ENCODE measurements around the gene KCNF1.

GRCh38 chr2:10911333-10912079, at the start of gene KCNF1:
TSS of gene KCNF1 (plus strand) at chr2:10911934.
- RRBS, result 88% methylated on average over 4 of the region's 54 CpGs

DNA sequence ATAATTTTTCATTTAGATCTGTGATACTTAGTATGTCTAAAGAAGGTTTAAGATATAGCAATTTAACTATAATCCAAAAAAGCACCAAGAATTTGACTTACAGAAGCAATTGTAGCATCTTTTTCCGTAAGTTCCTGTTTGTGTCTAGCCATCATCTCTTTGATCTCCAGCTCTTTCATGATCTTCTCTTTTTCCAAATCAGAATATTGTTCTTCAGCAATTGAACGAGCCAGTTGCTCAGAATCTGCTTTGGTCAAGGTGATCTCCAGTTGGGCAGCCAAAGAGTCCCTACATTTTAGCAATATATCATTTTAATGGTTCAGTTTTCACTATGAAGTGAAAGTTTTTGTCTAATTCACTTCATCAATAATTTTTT, 45.6 kb downstream of the SLC66A3 start:
- RRBS, result no CpG with 5 or more reads among the region's 2 CpGs

- RRBS, result no CpG with 5 or more reads among the region's 2 CpGs
Observed at GRCh38 chr2:11204111-11204465, 48.8 kb downstream of the SLC66A3 start.

- RRBS, result no CpG with 5 or more reads among the region's 1 CpG
Observed at GRCh38 chr2:11216086-11216287, 60.7 kb downstream of the SLC66A3 start.

- RRBS, result no CpG with 5 or more reads among the region's 5 CpGs
Observed at GRCh38 chr2:11313109-11313928, 31.1 kb downstream of the ROCK2 start.

DNA sequence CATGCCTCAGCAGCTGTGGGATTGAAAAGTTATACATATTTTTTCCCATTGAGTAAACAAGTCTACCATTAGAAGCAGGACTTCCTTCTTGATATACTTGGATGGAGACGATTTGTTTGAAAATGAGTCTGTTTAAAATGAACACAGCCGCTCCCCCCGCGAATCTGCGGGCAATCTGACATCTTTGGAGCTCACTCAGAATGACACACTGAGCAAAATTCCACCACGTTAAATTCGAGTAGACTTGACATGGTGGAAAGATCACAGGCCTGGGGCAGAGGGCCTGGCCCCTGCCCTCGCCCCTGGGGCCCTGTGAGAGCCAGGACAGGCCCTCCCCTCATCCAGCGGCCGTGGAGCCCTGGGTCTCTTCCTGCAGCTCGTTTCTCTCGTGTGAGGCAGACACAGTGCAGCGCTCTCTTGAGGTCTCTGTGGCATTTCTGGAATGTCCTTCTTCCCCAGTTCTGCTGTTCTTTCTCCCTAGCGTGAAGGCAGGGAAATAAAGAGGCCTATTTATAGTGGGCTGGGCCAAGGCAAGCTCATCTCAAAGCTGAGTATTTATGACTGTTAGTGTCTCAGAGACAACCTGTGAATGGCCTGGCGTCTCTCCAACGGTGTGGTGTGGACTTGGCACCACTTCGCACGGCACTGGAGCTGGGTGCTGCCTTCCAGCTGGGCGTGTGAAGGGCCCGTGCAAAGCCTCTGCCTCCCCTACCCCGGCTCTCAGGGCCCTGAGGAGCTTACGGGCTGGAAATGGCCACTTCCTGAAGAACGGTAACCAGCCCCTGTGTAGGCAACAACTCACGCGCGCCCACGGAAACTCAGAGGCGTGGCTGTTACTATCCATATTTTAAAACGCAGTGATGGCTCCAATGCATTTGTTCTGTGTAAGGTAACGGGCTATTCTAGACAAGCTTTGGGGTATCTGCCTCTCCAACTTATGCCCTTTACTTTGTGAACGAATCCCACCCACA, 30.1 kb upstream of the ROCK2 start:
- RRBS, result no CpG with 5 or more reads among the region's 31 CpGs

- RRBS, result no CpG with 5 or more reads among the region's 8 CpGs
Observed at GRCh38 chr2:11398668-11399093, 54.2 kb upstream of the ROCK2 start.

- RRBS, result no CpG with 5 or more reads among the region's 3 CpGs
Observed at GRCh38 chr2:11478875-11479110, 12.8 kb upstream of the E2F6 start.

GRCh38 chr2:11495584-11496256, 29.8 kb upstream of the E2F6 start:
- RRBS, result no CpG with 5 or more reads among the region's 29 CpGs

GRCh38 chr2:11524382-11525226, 9.2 kb upstream of the GREB1 start:
- RRBS, result no CpG with 5 or more reads among the region's 9 CpGs

GRCh38 chr2:11715896-11716499, 30.4 kb upstream of the LPIN1 start:
- RRBS, result no CpG with 5 or more reads among the region's 11 CpGs

- RRBS, result no CpG with 5 or more reads among the region's 6 CpGs
Observed at GRCh38 chr2:11775387-11775848, 29.0 kb downstream of the LPIN1 start.

DNA sequence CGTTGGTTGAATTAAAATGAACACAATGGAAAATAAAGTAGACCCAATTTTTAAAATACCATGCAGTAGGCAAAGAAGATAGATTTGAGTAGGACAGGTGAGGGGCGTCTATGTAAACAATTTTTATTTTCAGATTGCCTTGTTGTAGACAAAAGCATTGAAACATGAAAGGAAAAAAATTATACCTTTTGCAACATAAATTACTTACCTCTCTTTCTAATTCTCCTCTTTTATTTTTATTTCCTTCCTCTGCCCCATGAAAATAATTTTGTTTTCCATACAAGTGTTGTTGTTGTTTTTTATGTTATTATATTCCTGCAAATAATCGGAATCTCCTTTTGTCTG, 344.4 kb downstream of the LPIN1 start:
- RRBS, result no CpG with 5 or more reads among the region's 3 CpGs

DNA sequence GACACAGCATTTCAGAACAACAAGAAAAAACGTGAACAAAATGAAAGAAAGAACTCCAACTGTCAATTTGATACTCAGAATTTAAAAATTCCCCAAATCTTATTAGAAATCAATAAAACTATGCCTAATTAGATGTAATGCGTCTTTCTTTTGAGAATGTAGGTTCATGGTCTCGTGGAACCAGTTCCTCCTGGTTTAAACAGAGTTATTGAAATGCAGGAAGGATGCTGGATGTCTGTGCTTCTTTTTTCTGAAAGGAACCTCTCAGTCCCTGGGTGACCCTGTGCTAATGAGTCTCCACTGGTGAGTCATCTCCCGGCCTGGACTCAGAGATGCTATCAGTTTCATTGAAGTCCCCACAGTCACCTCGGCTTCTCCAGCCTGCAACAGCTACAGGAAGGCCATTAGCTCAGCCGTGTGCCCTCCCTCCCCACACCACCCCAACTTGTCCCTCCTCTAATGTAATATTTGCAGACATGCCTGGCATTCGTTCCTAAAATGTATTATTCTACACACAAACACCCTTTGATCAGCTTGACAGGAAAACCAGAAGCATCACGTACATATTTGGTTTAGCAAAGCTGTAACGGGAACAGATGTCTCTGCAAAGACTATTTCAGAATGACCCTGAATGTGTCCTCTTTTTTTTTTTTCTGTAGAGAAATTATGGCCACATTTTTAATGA, 430.6 kb downstream of the LPIN1 start:
- RRBS, result no CpG with 5 or more reads among the region's 9 CpGs

- RRBS, result no CpG with 5 or more reads among the region's 6 CpGs
Observed at GRCh38 chr2:12428473-12428912, 288.2 kb upstream of the TRIB2 start.

DNA sequence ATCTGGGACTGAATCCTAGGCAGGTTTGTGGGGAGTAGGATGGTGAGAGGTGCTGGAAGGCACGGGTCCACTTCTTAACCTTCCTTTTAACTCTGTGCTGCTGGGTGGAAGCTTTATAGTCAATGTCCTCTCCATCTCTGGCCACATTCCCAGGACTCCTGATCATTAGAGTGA, 1.3 kb upstream of the TRIB2 start:
- RRBS, result no CpG with 5 or more reads among the region's 1 CpG

- RRBS, result no CpG with 5 or more reads among the region's 10 CpGs
Observed at GRCh38 chr2:12844436-12845038, 127.8 kb downstream of the TRIB2 start.

GRCh38 chr2:12929318-12929642, 212.5 kb downstream of the TRIB2 start:
- RRBS, result no CpG with 5 or more reads among the region's 2 CpGs

- RRBS, result no CpG with 5 or more reads among the region's 4 CpGs
Observed at GRCh38 chr2:13006383-13006671, 289.6 kb downstream of the TRIB2 start.

DNA sequence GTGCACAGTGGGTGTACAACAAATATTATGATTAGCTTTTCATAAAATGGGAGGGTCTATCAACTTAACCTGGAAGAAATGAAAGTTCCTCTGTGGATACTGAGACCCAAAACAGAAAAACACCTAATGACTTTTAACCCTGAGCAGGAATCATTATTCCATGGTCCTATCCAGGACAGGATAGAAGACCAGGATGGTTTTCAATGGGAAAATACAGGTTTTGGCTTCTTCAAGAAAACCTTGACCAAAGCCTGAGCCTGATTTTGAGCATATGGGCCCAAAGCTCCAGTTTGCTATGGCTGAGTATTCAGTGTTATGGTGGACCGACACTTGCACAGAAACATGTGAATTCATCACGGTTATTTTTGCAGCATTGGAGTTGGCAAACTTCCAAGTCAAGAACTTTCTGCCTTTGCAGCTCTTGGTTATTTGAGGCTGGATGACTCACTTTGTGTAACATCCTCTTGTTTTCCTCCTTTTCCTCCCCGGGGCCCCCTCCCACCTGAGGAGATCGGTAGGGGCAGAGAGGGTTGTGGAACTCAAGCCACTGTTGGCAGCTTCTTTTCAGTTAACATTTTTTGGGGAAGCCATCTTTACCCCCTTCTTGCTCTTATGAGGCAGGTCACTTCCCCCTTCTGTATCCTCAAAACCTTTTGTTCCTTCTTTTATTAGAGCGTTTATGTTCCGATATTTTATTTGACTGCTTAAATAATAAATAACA, 48.5 kb downstream of the DDX1 start:
- RRBS, result no CpG with 5 or more reads among the region's 6 CpGs

Measured in CMK (cell line).